Myometrial cell (primary cell): Measurements from ENCODE around the gene NACA2.

DNA sequence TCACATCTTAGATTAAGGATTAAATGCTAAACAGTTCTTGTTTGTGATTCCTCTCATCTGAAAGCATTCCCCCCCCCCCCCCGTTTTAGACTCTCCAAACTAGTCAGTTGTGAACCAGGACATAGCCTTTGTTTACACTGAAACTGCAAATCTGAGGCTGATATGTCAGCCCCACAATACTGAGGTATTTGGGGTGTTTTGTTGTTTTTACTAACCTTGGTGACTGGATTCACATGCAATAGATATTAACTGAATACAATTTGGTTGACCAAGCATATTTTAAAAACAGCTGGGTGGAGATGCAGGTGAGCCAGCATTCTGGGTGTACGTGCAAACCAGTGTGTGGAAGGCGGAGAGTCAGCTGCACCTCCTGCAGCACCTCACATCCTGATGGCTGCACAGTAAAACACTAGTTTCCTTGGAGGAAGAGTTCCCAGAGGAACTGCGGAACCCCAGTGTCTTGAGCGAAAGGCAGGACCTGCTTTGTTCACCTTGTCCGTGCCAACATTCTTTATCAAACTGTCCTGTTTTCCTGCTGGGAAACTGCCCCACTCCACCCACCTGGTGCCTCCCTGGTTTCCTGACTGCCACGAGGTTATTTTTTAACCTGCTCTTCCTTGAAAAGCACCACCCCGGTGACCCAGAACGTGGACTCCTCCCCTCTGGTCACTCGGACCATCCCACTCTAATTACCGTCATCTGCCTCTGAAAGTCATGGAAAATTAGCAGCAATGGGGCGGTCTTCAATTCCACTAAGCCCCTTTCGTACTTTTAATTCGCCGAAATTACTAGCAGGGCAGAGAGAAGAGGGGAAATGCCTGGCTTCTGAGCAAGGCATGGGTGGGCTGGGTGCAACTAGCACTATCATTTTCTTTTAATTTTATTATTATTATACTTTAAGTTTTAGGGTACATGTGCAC is 1.1 kb upstream of the YPEL2 start:
- RAMPAGE, long total RNA = no peak

DNA sequence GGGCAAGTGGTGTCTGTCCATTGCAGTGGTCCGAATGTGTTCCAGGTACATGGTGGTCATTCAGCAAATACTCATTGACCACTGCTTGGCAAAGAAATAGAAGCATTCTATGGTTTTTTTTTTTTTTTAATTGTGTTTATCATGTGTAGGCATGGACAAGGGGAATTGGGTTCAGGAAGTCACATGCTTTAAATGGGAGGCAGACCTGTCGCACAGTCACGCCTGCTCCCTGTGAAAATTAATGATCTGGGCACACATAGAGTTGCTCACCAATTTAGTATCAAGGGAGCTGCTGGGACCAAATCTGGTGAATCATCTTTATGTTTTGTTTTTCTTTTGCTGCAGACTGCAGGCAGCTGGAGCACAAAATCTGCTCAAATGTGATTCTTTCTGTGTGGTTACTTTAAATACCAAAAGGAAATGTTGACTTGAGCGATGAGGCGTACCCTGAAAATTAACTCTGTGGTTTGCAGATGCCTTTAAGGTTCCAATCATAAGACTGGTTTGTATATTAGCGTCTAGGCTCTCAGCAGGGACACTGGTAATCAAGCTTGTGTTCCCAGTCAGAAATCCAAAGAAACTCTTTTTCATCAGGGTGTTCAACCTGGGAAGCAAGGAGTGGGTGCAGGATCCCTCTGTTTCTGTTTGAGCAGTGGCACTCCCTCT is 30.8 kb downstream of the YPEL2 start:
- RAMPAGE, long total RNA = no peak

DNA sequence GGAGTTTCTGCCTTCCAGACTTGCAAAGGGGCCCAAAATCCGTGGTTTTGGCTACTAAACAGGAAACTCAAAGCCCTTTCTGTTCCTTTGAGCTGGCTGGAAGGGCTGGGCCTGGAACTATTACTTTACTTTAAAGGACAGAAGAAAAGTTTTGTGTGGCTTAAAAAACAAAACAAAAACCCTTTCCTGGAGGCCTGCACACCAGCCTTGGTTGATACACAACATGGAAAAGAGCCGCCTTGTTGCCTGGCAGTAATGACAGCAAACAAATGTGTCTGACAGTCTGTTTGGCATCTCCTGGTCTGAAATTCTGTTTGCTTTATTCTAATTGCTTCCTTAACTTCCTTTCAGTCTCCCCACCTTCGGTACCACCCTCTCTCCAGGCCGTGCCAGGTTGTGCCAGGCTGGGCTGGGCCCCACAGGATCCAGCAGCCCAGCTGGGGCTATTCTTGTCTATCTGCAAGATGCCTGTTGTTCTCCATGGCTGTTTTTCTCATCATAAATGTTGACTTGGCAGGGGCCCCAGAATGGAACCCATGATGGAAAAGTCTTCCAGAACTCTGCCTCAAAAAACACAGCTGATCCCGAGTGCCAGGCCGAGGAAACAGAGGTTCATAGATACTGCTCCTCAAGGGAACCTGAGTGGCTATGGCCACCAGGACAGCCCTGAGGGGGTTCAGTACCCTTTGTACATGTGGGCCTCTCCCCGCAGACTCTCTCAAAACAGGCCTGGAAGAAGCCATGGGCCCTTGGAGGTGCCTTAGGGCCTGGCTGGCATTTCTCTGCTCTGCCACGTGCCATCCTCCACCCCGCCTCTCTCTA is 50.3 kb downstream of the YPEL2 start:
- RAMPAGE, long total RNA = no peak

GRCh38 chr17:59847384-59848227 is 45.1 kb downstream of the TUBD1 start:
- RAMPAGE, long total RNA = no peak

- RAMPAGE, long total RNA = no peak
Measured at GRCh38 chr17:60094568-60095254, 16.0 kb upstream of the HEATR6 start.

- RAMPAGE, long total RNA = no peak
Measured at GRCh38 chr17:60342056-60342996, 49.6 kb downstream of the USP32 start.

GRCh38 chr17:60614264-60614838 is 14.4 kb downstream of the PPM1D start:
- RAMPAGE, long total RNA = no peak

- RAMPAGE, long total RNA = no peak
Measured at GRCh38 chr17:61140062-61140377, 259.6 kb upstream of the TBX2 start.

DNA sequence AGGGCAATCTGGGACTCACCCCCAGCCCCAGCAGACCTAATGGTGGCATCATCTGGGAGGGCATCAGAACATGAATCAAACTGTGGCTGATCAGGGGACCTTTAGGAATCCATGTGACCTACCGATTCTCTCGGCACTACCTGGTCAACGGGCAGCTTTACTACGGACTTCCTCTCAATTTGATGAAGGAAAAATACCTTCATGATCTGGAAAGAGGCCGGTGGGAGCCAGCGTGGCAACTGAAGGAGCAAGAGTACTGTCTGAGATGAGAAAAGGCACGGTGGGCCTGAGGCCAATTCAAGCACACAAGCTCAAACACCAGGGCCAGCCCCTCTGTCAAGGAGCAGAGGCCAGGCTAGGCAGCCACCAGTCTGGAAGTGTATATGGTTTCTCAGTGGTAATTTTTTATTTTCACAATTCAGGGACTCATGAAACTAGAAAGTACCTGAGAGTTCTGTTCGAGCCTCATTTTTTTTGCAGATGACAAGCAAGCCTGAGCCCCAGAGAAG is 5.1 kb upstream of the TBX2 start:
- RAMPAGE, long total RNA = no peak

DNA sequence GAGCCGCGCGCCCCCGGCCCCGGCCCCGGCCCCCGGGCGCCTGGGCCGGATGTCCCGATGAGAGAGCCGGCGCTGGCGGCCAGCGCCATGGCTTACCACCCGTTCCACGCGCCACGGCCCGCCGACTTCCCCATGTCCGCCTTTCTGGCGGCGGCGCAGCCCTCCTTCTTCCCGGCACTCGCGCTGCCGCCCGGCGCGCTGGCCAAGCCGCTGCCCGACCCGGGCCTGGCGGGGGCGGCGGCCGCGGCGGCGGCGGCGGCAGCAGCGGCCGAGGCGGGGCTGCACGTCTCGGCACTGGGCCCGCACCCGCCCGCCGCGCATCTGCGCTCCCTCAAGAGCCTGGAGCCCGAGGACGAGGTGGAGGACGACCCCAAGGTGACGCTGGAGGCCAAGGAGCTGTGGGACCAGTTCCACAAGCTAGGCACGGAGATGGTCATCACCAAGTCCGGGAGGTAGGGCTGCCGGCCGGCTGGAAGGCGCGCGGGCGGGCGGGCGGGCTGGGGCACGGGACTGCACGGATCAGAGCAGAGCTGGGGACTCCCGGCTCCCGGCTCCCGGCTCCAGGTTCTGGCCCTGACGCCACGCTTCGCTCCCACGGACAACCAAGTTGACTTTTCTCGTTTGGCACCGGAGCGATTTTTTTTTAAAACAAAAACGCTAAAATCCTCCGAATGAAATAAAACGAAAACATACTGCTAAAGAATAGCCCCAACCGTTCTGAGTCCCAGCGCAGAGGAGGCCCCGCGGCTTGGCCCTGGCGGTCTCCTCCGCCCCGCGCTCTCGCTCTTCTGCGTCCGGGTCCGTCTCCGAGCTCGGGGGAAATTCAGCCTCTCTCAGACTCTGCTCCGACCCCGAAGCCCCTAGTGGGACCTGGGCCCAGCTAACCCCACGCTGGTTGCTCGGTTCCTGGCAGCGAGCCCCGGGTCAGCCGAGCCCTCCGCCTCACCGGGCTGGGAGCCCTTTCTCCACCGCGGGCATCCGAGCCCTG is 771 bp downstream of the TBX2 start:
- RAMPAGE, long total RNA = no peak

GRCh38 chr17:61411712-61412763 is 12.4 kb downstream of the TBX2 start:
- RAMPAGE, long total RNA = no peak

DNA sequence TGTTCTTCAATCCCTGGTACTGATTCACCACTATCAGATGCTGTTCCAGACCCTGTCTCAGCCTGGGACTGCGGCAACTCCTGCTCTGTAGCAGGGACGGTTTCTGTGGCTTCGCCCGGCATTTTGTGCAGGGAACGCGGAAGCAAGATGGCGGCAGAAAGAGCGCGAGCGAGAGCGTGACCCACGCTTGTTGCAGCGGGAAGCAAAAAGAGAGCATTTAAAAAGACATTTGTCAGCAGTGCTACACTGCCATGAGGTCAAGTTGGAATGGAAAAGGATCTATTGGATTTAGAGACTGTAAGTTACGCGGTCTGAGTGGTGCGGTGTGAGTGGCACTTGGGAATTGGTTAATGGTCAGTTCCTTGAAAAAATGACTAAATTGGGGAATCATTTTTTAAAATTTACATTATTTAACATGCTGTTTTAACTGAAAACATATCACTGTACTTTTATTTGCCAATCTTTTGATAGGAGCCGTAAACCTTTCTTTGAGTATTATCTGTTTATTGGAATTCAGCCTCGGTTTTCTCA is at the start of gene NACA2:
TSS of gene NACA2 (minus strand) at position 161 of the 531 bp plus-strand sequence.
- RAMPAGE, long total RNA = no peak

- RAMPAGE, long total RNA = no peak
Measured at GRCh38 chr17:61945014-61945556, 17.3 kb upstream of the INTS2 start.

- RAMPAGE, long total RNA = no peak
Measured at GRCh38 chr17:62089983-62090677, 25.1 kb upstream of the MED13 start.

DNA sequence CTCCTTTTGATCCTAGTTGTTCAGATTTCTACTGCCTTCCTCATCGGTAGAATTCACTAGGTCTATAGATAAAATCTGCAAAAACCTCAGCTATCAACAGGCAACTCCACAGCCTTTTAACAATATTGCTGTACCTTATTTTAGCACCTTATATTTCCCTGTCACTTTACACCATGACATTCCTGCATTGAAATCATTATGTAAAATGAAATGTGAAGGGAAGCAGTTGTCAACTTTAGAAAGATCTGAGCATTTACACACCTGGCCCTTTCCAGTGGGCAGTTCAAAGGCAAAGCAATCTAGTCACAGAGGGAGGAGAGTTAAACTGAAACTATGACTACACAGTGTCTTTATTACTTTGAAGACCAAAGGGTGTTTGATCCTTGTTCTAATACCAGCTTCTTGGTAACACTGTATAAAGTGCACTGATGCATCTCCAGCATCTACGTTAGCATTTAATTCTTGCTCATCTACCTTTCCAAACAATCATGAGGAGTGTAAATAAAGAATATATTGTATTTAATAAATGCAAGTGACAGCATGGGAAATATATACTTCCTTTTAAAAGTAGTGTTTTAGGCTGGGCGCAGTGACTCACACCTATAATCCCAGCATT is 100.2 kb upstream of the MED13 start:
- RAMPAGE, long total RNA = no peak

GRCh38 chr17:62477491-62477796 is 1.2 kb upstream of the TLK2 start:
- RAMPAGE, long total RNA = no peak

- RAMPAGE, long total RNA = no peak
Measured at GRCh38 chr17:62612974-62613383, 14.5 kb upstream of the MRC2 start.

DNA sequence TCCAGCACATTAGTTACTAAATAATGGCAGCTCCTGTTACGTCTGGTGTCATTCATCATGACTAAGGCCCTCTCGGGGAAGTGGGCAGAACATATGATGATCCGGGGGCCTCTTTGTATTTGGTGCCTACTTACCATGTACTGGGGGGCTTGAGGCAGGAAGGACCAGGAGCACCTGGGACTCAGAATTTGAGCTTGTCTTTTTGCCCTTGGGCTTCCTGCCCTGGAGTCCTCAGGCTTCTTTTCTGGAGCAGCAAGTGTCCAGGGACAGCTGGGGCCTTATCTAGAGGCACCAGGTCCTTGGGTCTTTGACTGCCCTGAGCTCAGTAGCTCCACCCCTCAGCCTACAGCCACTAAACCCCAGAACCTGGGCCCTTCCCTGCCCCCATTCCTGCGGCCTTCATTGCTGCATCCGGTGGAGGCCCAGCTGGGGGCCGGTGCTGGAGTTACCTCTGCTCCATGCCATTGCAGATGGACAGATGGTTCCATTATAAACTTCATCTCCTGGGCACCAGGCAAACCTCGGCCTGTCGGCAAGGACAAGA is 54.0 kb downstream of the MRC2 start:
- RAMPAGE, long total RNA = no peak

DNA sequence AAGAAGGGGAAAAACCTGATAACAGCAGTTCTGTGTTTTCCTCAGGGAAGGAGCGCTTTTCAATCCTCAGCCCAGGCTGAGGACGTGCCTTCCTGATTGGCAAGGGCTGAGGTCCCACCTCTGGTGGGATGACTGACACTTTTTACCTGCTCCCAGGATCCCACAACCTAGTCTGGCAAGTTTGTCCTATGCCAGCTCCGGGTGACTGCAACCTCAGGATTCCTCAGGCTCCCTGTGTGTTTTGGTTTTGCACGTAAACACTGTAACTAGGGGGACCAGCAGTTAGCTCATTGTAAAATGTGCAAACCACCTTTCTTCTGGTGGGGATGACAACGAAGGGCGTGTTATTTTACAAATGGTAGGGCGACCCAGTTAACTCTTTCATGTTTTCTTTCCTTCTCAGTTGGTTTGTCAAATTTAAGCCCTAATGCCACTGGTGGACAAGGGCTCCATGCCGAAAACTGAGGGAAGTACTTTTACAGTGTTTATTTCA is 7.5 kb downstream of the MARCHF10 start:
- RAMPAGE, long total RNA = no peak

DNA sequence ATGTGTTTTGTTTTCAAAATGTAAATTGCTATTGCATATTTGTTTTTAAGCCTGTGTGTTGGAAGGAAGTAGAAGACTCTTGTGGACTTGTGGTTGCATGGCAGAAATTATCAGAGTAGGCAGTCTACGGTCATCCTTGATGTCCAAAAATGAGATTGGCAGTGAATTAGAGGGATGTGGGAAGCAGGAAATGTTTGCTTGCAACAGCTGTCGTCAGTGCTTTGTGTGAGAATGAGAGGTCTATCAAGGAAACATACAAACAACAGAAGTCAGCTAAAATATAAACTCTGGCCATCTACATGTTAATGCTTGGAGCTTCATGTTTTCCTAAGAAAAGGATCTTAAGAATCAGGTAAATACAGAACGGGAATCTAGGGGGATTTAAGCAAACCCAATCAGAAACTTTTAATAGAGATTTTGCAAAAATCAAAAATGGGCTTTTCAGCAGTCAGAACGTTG is 196.8 kb downstream of the CYB561 start:
- RAMPAGE, long total RNA = no peak